Vermiform appendix (tissue), 1 donor: ENCODE results near the genes PMFBP1 and RFWD3.

DNA sequence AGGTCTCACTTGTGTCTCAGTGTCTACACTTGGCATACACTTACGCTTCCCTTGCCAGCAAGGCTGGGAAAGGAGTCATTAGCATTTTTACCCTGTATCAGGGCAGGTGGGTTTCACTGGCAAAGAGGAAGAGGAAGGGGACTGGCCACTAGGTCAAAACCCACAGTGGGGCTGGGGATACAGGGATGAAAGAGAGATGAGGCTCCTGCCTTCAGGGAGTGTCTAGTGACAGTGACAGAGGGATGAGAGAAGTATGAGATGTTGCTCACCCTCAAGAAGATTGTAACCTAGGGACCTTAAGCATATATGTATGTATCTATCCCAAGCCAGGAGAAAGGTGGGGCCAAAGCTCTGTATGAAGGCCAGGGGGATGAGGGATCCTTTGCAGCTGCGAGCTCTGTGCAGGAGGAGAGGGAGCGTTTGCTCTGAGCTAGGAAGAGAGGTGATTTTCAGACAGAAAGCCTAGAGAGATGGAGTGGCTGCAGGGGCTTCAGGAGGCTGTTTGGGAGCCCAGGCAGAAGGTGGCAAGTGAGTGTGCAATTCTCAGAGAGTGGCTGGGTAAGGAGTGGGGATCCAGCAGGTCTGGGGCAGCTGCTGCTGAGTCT lies 7.7 kb downstream of the DHODH start:
- PRO-cap = no peak

DNA sequence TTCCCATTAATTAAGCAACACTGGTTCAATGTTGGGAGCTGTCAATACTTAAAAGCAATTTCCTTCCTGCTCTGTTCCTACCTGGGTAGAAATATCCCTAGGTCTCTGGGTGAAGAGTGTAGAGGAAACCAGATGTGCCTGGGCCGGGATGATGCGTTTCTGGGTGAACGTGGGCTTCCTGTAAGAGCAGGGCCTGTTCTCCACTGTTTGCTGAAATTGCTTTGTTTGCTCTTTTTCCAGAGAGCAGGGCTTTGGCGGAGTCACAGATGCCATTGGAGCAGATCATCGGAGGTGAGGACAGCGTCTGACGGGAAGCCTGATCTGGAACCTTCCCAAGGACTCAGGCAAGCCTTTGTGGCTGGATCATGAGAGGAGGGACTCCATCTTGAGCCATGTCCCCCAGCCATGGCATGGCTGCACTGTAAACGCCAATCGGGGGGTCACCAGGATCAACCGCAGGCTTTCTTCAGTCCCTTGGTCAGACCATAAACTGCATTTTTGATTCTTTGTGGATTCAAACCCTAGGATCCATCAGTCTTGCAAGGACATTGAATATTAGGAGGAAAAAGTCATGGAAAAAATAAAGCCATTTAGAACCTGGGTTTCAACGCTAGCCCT lies 15.5 kb downstream of the DHODH start:
- PRO-cap = no peak

DNA sequence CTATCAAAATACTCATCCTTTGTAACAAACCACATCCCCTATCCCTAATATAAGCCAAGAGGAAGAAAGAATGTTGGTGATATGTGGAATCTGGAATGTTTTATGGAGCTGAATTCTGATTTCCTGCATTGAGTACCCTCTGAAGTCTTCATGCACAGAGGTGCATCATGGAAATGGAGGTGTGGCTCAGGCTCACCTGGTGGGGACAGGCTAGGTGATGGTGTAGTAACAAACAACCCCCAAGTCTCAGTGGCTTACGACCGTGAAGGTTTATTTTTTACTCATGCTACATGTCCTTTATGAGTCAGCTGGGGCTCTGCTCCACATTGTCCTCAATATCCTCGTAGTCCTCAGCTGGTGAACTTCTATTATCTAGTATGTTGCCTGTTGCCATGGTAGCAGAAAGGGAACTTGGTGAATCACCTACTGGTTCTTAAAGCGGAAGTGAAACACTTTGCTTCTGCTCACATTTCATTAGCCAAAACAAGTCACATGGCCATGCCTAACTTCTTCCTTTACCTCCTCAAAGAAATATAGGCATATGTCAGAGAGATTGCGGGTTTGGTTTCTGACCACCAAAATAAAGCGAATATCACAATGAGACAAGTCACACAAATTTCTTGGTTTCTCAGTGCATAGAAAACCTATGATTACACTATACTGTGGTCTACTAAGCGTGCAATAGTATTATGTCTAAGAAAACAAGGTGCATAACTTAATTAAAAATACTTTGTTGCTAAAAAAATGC lies at the start of gene PMFBP1:
TSS of gene PMFBP1 (minus strand) at position 75 of the 748 bp plus-strand sequence.
- PRO-cap = no peak

DNA sequence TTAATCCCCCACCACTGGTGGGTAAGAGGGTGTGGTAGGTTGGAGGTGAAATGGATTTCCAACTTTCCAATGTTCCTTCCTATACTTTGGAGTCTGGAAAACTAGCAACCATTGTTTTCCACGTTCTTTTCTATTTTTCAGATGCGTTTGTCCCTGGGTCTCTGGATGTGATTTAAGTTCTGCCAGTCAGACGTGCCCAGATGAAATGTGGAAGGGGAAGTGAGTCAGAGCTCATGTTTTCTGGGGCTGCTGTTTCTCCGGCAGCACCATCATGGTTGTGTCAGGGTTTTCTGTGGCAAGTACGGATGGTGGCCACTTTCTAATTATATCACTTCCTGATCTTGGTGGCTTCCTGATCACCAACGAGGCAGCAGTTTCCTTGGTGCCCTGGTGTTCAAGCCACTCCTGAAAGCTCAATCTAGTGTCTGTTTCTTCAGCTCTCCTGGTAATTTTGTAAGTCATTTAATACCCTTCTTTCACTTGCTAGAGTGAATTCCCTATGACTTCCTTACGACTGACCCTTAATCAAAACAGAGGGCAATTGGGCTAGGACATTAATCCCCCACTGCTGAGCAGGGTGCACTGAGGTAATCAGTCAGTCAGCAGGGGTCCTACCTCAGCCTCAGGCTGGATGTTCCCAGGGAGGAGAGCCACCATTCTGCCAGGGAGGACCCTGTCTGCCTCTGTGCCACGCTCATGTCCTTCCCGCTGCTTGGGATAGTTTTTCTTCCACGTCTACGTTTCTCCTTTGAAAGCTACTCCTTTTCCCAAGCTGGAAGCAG lies 31.6 kb upstream of the PMFBP1 start:
- PRO-cap = no peak

- PRO-cap = no peak
These were observed 255.5 kb upstream of the PMFBP1 start for GRCh38 chr16:72427163-72428153.

DNA sequence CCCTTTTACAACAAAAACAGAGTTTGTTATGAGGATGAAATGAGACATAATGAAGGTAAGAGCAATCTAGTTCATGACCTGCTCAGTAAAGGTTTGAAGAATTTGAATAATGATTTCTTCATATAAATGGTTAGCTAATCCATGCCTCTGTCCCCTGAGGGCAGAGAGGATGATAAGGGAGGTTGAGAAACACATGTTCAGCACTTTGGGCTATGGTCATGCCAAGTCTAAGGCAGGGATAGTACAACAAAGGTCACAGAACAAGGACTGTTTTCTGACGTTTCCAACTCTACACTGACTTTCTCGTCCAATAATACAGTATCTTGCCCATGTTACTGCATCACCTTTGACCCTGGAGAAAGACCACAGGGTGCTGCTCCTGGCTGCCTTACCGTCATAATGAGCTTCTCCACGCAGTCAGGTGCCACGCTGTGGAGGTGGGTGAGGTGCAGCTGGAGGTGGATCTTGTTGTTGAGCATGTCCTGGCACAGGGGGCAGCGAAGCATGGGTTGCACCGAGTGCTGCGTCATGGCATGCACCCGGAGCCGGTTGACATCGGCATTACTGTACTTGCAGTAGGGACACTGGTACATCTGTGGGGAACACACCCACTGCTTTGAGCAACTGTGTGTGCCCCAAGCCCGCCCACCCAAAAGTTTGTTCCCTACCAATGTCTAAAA lies 236.6 kb downstream of the ZFHX3 start:
- PRO-cap = no peak

GRCh38 chr16:72847249-72847589 lies 200.7 kb downstream of the ZFHX3 start:
- PRO-cap = no peak

- PRO-cap = no peak
These were observed 194.4 kb downstream of the ZFHX3 start for GRCh38 chr16:72853433-72854024.

GRCh38 chr16:73015604-73016221 lies 32.2 kb downstream of the ZFHX3 start:
- PRO-cap = no peak

- PRO-cap = no peak
These were observed 19.2 kb upstream of the ZFHX3 start for GRCh38 chr16:73066959-73067639.

DNA sequence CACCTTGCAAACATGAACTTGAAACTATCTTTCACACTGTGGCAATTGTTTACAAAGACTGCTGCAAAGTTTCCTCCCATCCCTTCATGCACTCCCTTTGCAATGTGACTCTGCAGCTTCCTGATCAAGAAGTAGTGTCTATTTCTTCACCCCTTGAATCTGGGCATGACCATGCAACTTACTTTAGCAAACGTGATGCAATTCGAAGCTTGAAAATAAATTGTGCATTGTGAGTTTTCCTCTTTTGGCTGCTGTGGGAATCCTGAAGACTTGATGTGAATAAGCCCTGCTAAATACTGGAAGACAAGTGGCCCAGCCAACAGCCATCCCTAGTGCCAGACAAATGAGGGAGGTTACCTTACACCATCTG lies 606.2 kb upstream of the PSMD7 start:
- PRO-cap = no peak

- PRO-cap = no peak
These were observed 8.7 kb downstream of the PSMD7 start for GRCh38 chr16:74304854-74306083.

GRCh38 chr16:74317523-74317994 lies 20.9 kb downstream of the PSMD7 start:
- PRO-cap = no peak

- PRO-cap = no peak
These were observed 35.9 kb downstream of the GLG1 start for GRCh38 chr16:74570841-74571609.

DNA sequence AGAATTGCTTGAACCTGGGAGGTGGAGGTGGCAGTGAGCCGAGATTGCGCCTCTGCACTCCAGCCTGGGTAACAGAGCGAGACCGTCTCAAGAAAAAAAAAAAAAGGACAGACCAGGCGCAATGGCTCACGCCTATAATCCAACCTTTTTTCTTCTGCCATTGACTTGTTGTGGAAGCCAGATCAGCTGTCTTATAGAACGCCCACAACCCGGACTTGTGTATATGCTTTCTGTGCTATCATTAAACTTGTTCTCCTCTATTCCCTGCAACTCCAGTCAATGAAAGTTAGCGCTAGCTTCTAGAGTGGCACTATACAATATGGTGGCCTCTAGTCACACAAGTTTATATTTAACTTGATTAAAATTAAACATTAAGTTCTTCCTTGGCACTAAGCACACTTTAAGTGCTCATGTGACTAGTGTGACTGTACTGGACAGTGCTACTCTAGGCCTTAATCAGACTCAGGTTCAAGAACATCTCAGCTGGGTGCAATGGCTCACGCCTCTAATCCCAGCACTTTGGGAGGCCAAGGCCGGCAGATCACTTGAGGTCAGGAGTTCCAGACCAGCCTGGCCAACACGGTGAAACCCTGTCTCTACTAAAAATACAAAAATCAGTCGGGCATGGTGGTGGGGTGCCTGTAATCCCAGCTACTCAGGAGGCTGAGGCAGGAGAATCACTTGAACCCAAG lies 18.7 kb upstream of the GLG1 start:
- PRO-cap = no peak

DNA sequence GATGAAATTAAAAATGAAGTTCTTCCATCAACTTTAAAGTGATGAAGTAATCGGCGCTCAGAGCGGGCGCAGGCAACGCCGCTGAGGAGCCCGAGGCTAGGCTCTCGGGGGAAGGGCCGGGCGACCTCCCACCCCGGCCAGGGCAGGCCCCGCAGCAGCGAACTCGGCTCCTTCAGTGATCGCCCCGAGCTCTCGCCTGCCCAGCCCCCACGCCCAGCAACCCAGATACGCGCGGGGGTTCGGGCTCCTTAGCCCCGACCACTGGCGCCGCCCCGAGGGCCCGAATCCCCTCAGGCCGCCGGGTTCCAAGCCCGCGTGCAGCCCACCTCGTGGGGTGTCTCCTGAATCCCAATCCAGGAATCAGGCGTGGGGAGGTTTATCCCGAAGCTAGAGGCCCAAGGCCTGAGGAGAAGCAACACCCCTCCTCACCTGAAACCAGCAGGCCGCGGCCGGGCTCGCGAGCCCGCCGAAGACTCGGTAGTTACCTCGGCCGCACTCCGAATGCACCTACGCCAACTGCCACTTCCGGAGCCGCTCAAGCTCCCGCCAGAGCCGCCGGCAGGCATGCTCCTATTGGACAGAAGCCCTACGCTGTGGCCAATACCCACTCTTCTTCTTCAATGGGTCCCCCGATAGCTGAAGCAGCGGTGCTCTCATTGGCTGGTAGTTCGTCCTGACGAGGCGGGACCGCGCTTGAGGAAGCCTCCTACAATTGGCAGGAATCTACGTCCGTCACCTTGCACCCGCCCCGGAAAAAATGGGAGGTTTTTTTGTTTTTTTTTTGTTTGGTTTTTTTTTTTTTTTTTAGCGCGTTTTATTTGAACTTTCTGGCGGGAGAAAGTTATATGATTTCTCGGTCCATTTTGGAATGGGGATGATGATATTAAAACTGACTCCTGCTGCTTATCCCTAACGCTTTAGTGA lies at the start of gene RFWD3:
TSS of gene RFWD3 (minus strand) at position 521 of the 924 bp plus-strand sequence.
- PRO-cap = unidirectional peak, minus-strand start at position 503 of the sequence

- PRO-cap = no peak
These were observed 8.9 kb upstream of the MLKL start for GRCh38 chr16:74709427-74710078.

DNA sequence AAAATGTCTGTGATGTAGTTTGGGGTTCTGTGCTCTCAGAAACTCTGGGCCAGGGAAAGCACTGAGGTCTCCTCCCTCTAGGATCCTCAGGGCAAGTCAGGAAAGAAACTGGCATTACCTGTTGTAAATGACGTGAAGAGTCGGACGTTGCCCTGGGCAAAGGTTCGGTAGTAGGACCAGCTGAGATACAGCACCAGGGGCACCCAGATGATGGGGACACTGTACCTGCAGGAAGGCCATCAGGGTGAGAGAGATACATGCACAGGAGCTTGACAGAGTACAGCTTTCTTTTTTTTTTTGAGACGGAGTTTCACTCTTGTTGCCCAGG lies 25.4 kb upstream of the MLKL start:
- PRO-cap = no peak

DNA sequence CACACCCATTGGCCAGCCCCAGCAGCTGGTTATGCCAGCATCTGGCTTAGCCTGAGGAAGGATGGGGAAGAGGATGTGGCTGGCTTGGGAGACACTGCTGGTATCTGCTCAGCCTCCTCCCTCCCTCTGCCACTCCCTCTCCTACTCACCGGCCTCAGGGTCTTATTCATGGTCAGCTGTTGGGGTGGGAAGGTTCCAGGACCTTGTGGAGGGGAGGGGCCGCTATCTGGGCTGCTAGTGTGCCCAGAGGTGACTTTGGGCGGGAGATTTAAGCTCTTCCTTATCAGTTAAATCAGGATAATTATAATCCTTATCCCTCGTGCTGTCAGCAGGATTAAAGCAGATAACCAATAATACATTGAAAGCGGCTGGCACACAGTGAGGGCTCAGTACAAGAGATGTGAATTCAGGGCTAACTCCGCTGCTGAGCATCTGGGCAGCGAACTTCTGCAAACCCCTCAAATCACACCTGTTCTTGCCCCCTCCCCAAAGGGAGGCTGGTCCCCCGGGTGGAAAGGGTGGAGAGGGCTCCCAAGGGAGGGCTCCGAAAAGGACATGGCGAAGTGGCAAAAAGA lies 36.1 kb upstream of the MLKL start:
- PRO-cap = no peak

- PRO-cap = no peak
These were observed 36.8 kb downstream of the FA2H start for GRCh38 chr16:74737874-74738238.